ENCODE results near the genes ASCL4 and USP30.

- PRO-cap: no peak
These were observed 1.7 kb downstream of the MTERF2 start for GRCh38 chr12:106985117-106985804.

- PRO-cap: no peak
These were observed 12.6 kb upstream of the MTERF2 start for GRCh38 chr12:106999519-106999919.

GRCh38 chr12:107078567-107079029 is 14.8 kb downstream of the CRY1 start:
- PRO-cap: no peak

GRCh38 chr12:107094124-107094641 is 834 bp upstream of the CRY1 start:
- PRO-cap: no peak

GRCh38 chr12:107110016-107110488 is 16.7 kb upstream of the CRY1 start:
- PRO-cap: no peak

DNA sequence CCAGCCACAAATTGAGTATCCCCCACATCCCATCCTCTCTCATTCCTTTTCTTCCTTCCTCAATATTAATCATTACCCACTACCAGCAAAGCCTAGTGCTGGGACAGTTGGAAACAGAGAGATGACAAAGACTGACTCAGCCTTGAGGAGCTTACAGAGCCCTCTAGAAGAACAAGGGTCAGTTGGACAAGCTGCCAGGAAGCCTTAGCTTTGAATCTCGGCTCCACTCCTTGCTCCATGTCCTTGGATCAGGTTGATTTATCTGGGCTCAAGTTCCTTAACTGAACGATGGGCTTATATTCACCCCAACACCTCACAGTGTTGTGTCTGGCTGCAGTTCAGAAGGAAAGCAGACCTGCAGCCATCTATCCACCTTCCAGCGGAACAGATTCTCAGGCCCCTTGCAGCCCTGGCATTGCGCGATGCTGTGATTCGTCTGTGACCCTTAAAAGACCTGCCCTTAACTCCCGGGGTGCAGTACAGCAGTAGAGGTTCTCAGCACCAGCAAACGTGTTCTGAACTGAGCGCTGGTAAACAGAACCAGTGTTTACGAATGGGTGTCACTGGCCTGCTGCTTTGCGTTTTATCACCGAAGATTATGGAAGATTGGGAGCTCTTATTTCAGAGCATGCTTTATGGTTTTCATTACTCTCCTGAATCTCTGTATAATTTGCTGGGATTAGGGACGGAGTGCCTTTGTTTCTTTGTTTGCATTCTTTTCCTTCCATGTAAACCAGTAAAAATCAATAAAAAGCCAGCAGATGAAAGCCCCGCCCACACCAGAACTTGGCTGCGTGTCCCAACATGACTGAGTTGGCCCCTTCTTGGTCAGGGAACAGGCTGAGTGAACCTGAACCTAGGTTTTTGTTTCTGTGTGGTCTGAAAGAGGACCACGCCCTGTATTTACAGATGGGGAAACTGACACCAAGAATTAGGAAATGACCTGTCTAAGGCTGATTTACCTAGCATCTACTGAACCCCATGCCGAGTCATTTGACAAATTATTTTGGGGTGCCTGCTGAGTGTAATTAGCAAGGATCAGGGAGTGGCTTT is 61.7 kb downstream of the ABTB3 start:
- PRO-cap: no peak

DNA sequence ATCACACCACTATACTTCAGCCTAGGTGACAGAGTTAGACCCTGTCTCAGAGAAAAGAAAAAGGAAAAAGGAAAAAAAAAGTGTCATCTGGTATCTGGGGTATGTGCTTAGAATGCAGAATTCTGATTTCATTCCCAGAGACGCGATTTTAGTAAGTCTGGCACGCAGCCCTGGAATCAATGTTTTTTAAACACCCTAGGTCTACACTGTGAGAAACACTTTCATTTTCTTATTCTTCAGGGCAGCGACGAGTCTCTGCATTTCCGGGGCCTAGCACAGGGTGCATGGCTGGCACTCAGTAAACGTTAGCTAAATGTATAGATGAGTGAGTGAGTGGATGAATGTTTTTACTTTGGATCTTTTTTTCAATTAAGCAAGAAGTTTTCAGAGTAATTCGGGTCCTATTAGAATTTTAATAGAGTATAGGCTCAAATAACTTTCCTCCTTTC is 123.7 kb downstream of the ABTB3 start:
- PRO-cap: no peak

GRCh38 chr12:107601836-107602260 is 83.8 kb upstream of the PWP1 start:
- PRO-cap: no peak

- PRO-cap: no peak
These were observed at the start of gene ASCL4 for GRCh38 chr12:107774314-107774946. Gene ASCL4 (plus strand): TSS chr12:107774704.

GRCh38 chr12:108117182-108117934 is 11.7 kb upstream of the WSCD2 start:
- PRO-cap: no peak

DNA sequence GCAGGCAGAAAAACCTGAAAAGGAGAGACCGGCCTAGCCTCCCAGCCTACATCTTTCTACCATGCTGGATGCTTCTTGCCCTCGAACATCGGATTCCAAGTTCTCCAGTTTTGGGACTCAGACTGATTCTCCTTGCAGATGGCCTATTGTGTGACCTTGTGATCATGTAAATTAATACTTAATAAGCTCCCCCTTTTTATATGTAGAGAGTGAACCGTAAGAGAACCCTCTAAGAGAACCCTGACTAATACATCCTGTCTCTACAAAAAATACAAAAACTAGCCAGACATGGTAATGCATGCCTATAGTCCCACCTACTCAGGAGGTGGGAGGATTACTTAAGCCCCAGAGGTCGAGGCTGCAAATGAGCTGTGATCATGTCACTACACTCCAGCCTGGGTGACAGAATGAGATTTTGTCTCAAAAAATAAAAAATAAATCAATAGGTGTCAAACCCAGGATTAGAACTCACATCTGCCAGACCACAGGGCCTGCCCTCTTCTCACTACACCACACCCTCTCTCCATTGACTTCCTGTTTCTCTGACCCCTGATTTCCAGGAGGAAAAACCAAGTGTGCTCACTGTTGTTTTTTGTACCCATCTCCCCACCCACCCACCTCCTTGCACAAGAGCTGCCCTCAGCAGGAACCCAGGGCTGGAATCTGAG is 6.4 kb downstream of the CMKLR1 start:
- PRO-cap: no peak

GRCh38 chr12:108517664-108518147 is 2.6 kb downstream of the FICD start:
- PRO-cap: no peak

DNA sequence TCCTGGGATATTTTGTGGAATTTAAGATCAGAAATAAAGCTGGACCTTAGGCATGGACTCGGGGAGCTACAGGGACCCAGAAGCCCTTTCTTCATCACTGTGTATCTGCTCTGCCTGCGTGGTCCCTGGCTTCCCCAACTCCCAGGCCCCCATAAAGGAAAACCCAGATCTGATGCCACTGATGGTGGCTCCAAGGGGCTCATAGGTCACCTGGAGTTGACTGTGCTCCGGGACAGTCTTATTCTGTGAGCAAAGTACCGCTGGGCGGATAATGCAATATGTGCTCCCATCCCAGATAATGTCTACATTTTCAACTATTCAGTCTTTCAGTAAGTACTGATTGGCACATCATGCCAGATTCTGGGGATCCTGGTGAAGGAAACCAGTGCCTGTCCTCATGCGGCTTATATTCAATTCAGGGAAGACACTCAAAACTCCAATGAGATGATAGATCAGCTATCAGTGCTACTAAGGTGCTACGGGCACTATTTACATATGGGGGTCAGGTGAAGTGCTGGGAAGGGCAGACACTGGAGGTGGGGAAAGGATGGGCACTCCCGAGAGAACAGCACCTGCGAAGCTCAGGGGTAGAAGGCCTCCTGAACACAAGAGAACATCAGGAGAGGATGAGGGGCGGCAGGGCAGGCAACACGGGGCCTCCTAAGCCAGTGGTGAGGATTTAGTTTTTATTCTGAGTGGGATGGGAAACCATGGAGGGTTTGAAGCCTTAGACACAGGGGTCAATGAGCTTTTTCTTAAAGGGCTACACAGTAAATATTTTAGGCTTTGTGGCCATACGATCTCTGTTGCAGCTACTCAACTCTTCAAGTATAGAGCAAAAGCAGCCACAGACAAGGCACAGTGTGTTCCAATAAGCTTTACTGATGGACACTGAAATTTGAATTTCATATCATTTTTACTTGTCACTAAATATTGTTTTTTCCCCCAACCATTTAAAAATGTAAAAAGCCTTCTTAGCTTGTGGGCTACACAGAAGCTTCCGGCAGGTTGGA is 5.7 kb upstream of the SELPLG start:
- PRO-cap: no peak

DNA sequence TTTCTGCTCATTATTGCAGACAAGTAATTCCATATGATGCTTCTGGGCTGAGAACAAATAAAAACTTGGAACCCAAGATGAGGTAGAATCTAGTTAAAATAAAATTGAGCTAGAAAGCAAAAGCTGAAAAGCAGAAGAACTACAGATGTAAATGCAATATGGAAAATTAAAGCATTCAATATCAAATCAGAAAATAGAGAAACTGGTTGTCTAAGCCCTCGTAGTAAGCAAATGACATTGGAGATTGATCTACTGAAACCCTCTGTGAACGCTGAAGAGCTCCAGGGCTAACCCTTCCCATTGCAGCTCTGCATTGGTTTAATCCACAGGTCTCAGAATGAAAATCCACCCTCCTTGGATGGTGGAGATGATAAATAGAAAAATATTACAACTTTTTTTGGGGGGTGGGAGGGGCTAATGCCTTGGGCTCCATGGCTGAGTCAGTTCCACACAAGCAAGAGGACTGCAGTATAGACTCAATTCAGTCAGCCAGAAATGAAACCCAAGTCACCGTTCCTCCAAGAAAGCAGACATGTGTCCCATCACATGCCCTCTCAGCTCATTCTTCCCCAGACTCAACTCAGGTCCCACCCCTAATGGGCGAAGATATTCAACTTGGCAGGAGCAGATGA is 40.5 kb downstream of the CORO1C start:
- PRO-cap: no peak

- PRO-cap: no peak
These were observed 30.3 kb downstream of the CORO1C start for GRCh38 chr12:108700836-108701690.

DNA sequence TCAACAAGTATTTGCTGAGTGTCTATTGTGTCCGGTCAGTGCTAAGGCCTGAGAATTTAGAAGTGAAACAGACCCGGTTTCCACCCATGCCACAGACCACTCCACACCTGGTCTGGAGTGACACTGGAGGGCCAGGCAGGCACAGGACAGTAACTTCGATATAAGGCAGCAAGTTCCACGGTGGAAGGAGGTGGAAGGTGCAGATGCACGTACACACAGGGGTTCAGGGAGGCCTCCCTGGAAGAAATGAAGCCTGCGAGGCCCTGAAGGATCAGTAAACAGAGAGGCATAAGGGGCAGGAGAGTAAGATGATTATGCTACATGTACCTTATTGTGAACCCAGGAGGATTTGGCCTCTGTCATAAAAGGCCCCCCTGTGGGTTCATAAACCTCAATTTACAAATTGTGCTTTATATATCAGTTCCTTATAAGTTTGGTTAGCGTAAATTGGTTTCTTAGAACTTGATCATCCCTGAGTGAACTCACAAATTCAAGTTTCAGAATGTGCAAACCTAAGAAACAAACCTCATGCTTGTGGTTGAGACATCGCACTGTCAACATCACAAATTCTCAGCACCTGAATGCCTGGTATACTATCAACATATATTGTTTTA is 25.9 kb downstream of the SSH1 start:
- PRO-cap: no peak

DNA sequence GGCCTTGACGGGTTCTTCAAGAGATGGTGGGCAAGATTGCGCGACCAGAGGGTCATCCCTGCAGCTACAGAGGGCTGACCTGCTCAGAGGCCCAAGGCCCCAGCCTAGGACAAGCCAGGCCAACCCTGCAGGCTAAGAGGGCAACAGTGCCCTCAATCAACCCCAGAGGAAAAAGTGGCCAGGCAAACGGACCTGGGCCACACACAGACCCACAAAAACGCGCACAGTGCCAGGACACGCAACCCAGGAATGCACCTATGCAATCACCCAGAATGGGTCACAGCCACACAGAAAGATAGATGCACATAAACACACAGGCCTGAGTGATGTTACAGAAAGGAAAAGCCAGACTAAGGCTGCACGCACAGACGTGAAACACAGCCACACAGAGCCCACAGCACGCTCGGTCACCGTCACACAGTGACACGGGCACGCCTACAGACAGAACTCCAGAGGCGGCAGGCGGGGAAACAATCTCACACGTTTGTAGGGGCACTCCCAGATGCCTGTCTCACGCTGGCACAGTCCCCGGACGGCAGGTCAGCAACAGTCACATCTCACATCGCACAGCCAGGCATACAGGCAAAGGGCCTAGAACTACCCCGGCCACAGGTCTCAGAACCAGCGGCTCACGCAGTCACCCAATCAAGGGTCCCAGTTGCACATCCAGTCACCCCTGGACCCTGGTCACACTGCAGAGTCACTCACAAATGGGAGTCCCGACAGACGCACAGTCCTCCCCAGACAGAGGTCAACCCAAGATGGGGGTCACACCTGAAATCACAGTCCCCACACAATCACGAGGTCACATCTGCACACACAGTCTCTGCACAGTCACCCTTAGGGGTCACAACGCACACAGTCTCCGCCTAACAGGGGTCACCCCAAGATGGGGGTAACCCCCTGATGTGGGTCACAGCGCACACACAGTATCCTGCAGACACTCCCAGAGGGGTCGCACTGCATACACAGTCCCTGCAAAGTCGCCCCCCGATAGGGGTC is 876 bp downstream of the SSH1 start:
- PRO-cap: no peak

DNA sequence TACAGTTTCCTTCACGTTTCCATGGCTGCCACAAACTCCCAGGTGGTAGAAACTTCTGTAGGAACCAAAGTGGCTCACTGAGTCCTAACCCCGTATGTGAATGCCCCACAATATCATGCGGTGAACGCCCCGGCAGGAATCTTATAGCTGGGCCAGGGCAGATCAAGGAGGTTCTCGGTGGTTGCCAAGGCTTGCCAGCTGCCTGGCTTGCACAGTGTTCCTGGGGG is 54.6 kb downstream of the SVOP start:
- PRO-cap: no peak

DNA sequence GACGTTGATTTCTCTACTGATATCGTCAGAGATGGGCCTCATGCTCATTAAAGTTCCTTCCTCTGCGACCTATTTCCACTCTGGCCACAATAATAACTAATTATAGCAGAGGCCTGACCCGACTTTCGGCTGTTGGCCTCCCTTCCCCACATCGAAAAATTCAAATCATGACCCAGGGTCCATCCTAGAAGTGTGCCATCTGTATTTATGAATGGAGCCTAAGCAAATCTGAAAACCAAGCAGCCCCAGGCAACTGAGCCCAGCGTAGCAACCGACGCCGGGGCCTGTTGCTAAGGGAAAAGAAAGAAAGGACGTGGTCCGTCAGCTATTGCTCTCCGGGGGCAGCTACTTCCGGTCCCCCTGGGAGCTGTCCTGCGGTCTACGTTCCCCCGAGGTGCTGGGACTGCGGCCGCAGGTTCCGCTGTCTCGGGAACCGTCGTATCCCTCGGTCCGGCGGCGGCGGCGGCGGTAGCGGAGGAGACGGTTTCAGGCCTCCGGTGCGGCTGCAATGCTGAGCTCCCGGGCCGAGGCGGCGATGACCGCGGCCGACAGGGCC is at the start of gene USP30:
USP30 (plus strand) TSS at position 406 of the 556 bp plus-strand sequence.
- PRO-cap: no peak

DNA sequence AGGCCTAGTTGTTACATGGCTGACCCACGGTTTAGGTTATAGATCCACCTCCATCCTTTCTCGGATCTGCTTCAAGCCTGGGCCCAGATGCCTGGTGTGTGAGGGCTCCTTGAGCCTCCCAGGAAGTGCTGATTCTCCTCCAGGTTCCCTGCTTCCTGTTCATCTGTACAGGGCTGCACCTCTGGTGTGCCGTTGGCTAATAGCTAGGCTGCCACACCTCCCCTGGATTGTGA is 16.8 kb downstream of the USP30 start:
- PRO-cap: no peak

Data from SP-49 (cell line).